Mesothelial cell of epicardium (in vitro differentiated cells): ENCODE measurements around a stretch of chr9.

DNA sequence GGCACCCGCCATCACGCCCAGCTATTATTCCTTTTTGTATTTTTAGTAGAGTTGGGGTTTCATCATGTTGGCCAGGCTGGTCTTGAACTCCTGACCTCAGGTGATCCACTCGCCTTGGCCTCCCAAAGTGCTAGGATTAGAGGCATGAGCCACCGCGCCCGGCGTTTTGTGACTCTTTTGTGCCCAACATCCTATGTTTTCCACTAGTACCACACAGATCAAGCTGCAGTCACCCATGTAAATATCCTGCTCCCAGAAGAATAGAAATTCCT lies 61.4 kb downstream of the ABCA1 start:
- PRO-cap, result no peak

- PRO-cap, result no peak
Observed at GRCh38 chr9:104898274-104899306, 29.4 kb downstream of the ABCA1 start.

DNA sequence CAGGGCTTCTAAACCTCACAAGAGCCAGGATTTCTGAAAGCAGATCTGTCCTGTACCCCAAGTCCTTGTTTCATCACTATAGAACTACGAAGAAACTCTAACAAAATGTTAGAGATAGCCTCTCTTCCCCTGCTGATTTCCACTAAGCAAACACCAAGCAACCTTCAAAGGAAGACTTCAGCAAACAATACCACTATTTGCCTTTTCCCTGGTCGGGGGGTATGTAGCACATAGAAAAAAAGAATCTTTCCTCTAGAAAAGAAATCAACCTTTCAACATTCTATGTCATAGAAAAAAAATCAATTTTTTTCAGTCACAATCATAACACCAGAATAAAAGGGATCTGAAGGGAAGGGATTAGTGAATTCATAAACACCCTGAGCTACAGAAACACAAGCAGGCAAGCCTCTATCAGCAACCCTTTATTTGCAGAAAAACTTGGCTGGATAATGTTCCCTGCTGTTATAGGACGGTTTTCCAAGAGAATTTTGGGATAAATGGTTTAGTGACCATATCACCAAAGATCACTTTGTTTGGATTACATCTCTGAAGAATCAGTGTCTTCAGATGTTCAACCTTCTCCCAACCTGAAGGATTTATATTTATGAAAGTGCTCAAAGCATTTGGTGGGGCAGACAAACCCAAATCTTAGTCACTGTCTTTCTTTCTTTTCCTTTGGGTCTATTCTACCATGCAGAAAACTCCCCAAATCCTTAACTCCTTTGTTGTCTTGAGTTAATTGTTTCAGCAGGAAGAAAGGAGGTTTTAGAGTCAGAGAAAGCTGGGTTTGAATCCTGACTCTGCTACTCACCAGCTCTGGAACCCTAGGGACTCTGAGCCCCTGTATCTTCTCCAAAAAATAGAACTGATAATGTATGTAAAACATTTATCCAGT lies 15.2 kb downstream of the ABCA1 start:
- PRO-cap, result no peak

GRCh38 chr9:104915097-104915579 lies 12.8 kb downstream of the ABCA1 start:
- PRO-cap, result no peak

DNA sequence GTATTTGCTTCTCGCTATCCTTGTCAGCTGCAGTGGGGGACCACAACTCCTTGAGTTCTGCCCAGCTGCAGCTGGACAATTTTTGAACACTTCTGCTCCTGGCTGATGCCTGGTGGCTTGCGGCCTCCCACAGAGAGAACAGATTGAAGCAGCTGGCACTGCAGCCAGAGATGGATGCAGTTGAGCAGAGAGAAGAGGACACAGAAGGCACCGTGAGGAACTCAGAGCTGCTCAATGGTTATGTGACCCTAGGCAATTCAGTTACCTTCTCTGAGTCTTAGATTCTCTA lies 134.5 kb upstream of the ABCA1 start:
- PRO-cap, result no peak

DNA sequence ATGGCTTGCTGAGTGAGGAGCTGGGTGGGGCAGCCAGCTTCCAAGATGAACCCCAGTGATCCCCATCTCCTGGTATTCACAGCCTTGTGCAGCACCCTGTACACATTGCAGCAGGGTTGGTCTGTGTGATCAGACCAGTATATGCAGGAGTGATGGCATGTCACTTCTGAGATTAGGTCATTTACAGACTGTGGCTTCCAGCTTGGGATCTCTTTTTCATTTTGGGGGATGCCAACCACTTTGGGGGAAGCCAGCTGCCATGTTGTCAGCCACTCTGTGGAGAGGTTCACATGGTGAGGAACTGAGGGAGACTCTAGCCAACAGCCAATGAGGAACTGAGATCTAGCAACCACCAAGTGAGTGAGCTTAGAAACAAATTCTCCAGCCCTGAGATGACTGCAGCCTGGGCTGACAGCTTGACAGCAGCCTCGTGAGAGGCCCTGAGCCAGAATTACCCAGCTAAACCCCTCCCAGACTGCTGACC lies 102.9 kb upstream of the SLC44A1 start:
- PRO-cap, result no peak

DNA sequence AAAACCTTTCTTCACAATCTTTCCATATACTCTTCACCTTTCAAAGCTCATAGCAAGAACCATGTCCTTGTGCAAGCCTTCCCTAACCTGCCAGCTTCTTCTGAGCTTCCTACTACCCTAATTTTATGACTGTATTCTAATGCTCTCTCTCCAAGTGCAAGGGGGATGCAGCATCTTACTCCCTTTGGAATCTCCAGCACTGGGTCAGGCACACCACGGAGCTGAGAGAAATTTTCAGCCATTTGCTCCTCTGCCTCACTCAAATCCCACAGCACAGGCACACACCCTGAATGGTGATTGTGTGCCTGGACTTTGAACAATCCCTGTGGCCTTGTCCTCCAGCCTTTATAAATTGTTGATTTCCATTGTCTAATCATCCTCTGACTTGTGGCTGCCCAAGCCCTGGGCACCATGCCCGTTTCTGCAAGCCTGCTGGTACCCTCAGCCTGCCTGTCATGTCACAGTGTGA lies 28.2 kb upstream of the SLC44A1 start:
- PRO-cap, result no peak

DNA sequence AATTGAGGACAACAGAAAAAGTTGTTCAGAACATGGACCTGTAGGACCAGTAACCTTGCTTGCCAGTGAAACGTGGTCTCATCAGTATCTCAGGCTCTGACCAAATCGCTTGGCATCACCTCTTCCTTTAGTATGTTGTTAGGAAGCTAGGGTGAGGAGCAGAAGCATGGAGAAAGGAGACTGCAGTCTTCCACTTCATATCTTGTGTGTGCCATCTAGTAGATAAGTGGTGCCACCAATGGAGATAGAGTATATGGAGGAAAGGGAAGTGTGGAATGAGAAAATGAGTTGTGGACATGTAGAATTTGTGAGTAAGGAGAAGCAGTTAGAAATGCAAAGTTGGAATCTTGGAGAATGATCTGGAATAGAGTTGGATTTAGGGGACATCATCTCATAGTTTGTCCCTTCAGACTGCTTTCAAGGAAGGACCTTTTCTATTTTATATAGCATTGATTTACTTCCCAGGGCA lies 59.3 kb downstream of the SLC44A1 start:
- PRO-cap, result no peak

DNA sequence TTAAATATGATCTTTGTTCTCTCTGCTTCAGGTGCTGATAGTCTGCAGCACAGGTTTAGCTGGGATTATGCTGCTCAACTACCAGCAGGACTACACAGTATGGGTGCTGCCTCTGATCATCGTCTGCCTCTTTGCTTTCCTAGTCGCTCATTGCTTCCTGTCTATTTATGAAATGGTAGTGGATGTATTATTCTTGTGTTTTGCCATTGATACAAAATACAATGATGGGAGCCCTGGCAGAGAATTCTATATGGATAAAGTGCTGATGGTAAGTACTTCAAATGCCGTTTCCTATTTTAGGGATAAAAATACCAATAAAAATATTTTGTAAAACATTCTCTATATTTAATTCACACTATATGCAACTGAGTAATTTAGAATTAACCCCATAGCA lies 64.7 kb upstream of the FSD1L start:
- PRO-cap, result no peak

DNA sequence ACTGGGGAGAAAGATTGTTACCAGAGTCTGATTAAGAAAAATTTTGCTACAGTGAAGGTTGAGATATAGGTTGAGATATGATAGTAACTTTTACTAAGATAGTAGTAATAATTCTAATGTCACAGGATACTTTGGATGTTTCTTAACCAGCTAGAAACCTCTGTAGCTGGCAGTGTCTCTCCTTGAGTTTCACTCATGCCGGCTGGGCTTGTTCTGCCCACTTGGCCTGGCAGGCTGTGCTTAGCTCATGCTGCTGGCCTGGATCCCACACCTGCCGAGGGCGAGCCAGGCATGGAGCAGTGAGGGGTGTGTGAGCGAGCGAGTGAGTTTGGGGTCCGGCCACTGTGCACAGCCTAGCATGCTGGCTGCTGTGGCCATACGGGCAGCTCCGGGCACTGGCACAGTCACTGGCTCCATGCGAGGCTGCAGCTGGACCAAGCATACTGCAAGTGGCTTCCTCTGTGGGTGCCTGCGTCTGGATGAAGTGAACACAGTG lies 9.7 kb downstream of the FSD1L start:
- PRO-cap, result no peak

DNA sequence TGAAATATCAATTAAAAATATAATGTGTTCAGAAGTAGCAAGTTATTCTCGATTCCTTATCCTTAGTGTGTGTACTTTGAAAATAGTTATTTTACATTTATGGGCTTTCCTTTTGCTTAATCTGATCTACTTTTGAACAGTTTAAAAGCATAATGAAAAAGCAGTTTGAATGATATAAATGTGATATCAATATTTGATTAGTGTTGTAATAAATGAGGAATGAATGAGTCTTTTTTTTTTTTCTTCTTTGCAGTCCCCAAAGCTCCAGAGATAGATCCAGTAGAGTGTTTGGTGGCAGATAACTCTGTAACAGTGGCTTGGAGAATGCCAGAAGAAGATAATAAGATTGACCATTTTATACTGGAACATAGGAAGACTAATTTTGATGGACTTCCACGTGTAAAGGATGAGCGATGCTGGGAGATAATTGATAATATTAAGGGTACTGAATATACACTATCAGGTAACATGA lies 51.7 kb upstream of the FKTN start:
- PRO-cap, result no peak

DNA sequence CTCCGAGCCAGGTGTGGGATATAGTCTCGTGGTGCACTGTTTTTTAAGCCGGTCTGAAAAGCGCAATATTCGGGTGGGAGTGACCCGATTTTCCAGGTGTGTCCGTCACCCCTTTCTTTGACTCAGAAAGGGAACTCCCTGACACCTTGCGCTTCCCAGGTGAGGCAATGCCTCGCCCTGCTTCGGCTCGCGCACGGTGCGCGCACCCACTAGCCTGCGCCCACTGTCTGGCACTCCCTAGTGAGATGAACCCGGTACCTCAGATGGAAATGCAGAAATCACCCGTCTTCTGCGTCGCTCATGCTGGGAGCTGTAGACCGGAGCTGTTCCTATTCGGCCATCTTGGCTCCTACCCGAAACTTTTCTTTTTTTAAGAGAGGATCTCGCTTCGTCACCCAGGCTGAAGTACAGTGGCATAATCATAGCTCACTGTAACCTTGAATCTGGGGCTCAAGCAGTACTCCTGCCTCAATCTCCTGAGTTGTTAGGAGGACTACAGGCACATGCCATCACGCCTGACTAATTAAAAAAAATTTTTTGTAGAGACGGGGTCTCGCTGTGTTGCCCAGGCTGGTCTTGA lies 24.0 kb downstream of the FKTN start:
- PRO-cap, result no peak

DNA sequence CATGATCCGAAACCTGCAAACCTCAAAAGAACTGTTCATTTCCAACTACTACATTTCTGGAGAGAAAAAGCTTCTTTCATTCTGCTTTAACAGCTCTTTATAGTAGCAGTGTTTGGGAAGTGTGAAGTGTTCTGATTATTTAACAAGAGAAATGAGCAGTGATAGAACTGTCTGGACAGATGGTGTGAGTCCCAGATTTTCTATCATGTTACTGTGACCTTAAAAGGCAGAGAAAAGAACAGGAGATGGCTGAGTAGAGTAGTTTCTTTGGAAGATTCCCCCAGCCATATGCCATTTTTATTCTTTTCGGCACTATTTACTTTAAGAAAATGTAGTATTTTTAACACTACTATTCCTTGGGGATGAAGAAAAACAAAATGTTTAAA lies 41.2 kb upstream of the TAL2 start:
- PRO-cap, result no peak

GRCh38 chr9:106755563-106756383 lies 107.2 kb upstream of the ZNF462 start:
- PRO-cap, result no peak

GRCh38 chr9:106859716-106860612 lies 3.0 kb upstream of the ZNF462 start:
- PRO-cap, result no peak

GRCh38 chr9:106862421-106862593 lies 659 bp upstream of the ZNF462 start:
- PRO-cap, result no peak

- PRO-cap, result no peak
Observed at GRCh38 chr9:106864226-106865303, 1.6 kb downstream of the ZNF462 start.

GRCh38 chr9:106868130-106868526 lies 5.2 kb downstream of the ZNF462 start:
- PRO-cap, result no peak

DNA sequence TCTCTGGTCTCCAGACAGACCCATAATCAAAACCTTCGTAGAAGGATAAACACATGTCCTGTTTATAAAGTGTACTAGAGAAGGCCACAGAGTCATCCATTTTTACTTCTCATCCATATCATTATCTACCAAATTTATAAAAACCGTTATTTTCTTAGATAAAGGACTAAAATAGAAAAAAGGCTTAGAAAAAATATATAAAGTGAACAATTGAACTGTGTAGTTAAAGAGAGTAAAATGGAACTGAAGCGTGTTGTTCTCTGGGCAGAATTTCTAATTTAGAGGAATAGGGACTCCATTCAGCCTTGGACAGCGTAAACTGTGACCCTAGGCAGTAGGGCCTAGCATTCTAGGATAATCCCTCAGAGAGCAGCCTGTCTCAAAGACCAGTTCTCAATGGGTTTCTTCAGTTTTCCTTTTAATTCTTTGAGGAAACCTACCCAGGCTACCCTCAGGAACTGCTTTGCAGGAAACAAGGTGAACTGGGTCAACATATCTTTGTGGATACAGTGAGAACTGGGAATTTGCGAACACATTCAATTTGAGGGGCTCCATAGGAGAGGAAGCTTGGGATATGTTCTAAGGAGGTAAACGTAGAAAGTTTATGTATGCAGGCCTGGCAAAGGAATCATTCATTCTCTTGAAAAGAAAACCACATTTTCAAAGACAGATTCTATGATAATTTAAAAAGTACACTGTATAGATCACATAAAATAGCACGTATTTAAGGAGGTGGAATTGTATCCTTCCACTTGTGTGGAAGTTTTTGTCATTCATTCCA lies 11.2 kb downstream of the ZNF462 start:
- PRO-cap, result no peak

- PRO-cap, result no peak
Observed at GRCh38 chr9:106876400-106876863, 13.5 kb downstream of the ZNF462 start.